ENCODE results near the genes FARSB and WDFY1.

GRCh38 chr2:222343957-222344347 is 24.0 kb upstream of the ENSG00000288658 start:
- PRO-cap, 2 experiments: no peak in any of the 2 experiments

DNA sequence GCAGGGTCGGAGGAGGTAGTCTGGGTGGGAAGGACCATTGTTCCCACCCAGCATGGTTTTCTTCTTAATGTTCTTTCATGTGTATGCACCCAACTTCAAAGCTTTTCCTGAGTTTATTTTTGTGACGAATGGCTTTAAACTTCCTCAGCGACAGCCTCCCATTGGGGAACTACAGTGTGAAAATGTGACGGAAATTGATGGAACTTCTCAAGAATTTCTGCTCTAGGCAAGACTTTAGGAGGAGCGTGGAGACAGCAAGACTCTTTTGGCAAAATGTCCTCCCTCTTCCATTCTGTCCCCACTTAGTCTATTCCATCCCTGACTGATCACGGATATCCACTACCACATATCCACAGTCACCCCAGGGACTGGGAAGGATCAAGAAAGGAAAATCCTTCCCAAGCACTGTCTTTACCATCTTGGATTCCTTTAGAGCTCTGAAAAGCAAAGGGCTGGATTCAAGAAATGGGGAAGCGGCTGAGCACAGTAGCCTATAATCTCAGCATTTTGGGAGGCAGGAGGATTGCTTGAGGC is 38.6 kb downstream of the SGPP2 start:
- PRO-cap, 2 experiments: no peak in any of the 2 experiments

DNA sequence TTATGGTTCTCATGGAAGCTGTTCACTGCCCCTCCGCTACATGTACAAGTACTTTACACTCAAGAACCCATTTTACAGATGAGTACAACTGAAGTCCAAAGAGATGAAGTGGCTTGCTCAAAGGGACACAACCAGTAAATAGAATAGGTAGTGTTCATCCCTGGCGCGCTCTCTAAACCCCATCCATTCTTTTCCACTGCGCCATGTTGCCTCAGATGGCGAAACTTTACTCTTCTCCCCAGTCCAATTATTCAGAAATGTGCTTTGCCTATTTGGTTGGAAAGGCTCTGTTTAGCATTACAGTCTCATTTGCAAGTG is 60.6 kb downstream of the SGPP2 start:
- PRO-cap, 2 experiments: no peak in any of the 2 experiments

GRCh38 chr2:222594699-222595219 is 61.1 kb downstream of the FARSB start:
- PRO-cap, 2 experiments: no peak in any of the 2 experiments

- PRO-cap, 2 experiments: peak in 2 of 2 experiments; most common plus-strand start chr2:222656483 (in 2); most common minus-strand start chr2:222656073 (in 2)
These were observed at the start of gene FARSB for GRCh38 chr2:222655858-222656654. Gene FARSB (minus strand): TSS chr2:222656092.

DNA sequence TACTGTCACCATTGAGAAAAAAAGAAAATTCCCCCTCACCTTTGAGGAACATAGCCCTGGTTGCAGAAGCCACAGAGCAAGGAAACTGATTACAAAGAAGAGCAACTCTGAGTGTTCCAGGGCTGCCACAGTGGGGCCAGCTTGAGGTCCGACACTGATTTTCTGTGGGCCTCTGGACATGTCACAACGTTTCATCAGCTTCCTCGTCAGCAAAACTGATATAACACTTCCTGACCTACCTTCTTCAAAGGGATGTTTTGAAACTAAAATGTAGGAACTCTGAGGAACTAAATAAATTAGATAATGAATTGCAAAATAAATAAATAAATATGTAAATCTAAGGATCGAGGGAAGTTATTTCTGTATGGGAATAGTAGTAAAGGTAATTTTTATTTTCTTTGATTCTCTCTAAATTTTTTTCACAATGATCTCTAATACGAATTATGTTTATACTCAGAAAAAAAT is 54.8 kb upstream of the ACSL3 start:
- PRO-cap, 2 experiments: no peak in any of the 2 experiments

GRCh38 chr2:222861159-222862100 is 594 bp downstream of the ACSL3 start:
- PRO-cap, 2 experiments: peak in 1 of 2 experiments; most common plus-strand start chr2:222861261 (in 1); most common minus-strand start chr2:222861560 (in 1)

DNA sequence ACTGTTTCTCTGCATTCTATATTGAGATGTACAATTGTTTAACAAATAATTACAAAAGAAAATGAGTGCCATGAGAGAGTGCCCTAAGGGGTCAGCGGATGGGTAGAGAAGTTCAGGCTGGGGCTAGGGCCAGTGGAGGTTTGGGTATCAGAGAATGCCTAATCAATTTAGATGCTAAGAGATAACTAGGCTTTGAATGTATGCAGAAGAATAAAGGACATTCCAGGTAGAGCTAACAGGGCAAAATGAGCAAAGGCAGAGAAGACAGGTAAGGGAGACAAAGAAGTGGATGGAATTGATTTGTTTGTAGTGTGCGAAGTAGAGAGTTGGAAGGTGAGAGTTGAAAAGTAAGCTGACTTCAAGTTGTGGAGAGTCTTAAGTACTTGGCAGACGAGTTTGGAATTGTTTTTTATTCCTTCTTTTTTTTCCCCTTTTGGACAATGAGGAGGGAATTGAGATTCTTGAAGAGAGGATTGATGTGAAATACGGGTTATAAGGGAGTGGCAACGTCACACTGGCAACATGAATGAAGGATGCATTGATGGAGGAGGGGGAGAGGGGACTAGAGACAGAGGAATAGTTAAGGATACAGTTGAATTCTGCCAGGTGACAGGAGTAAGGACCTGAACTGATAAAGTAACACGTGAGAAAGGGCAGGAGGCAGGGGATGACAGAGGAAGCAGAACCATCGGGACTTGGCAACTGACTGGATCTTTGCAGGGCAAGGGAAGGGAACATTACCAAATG is 9.8 kb downstream of the ACSL3 start:
- PRO-cap, 2 experiments: no peak in any of the 2 experiments

- PRO-cap, 2 experiments: no peak in any of the 2 experiments
These were observed 14.2 kb downstream of the SCG2 start for GRCh38 chr2:223587999-223588369.

- PRO-cap, 2 experiments: peak in 2 of 2 experiments; most common minus-strand start chr2:223945328 (in 1)
These were observed at the start of gene WDFY1 for GRCh38 chr2:223944714-223945712. Gene WDFY1 (minus strand): TSS chr2:223945335.

GRCh38 chr2:223982374-223983052 is 25.2 kb downstream of the MRPL44 start:
- PRO-cap, 2 experiments: no peak in any of the 2 experiments

DNA sequence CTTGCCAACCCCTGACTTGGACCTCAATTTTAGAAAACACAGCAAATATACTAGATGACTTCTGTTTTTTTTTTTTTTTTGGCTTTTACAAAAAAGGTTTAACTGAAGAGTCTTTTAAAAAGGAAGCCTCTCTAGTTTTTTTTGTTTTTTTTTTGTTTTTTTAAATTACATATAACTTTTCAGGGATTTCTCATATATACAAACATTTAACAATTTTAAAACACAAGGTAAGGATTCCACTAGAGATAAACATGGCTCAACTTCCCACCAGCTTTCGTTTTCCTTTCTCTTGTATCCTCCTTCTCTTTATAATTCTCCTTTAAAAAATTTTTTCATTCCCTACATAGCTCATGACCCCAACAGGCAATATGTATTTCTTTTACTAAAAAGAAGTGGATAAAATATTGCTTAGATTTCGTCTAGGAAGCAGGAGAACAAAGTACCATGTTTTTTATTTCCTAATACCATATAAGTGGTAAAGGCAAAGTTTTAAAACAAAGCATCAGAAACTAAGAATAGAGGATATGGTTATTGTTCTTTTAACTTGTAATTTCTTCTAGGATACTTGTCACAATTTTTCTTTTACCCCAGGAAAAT is 74.9 kb downstream of the CUL3 start:
- PRO-cap, 2 experiments: no peak in any of the 2 experiments

GRCh38 chr2:224583910-224584708 is 1.1 kb downstream of the CUL3 start:
- PRO-cap, 2 experiments: no peak in any of the 2 experiments

DNA sequence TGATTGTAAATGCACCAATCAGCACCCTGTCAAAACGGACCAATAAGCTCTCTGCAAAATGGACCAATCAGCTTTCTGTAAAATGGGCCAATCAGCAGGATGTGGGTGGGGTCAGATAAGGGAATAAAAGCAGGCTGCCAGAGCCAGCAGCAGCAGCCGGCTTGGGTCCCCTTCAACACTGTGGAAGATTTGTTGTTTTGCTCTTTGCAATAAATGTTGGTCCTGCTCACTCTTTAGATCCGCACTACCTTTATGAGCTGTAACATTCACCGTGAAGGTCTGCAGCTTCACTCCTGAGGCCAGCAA is 59.7 kb downstream of the CCDC195 start:
- PRO-cap, 2 experiments: no peak in any of the 2 experiments

- PRO-cap, 2 experiments: no peak in any of the 2 experiments
These were observed 160.6 kb upstream of the CCDC195 start for GRCh38 chr2:224876715-224877248.

GRCh38 chr2:224909748-224910586 is 132.3 kb downstream of the DOCK10 start:
- PRO-cap, 2 experiments: no peak in any of the 2 experiments

DNA sequence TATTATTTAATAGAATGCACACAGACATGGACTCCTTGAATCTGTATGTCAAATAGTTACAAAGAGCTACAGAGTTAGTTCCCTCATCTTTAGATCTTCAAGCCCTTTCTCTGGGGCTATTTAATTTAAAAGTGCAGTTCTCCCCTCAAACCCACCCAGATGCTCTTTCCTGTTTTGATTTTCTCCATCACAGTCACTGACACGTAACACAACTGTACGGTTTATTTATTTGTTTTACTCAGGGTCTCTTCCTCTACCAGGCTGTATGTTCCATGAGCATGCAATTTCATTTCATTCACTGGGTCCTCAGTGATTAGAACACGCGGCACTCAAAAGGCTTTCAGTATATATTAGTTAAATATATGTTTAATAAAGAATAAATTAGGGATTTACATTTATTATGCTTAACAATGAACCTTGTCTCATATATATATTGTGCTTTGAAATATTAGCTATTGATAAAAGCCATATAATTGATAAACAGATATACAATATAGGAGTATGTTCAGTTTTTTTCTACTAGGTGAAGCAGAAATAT is 94.6 kb downstream of the DOCK10 start:
- PRO-cap, 2 experiments: no peak in any of the 2 experiments

GRCh38 chr2:224997644-224998187 is 44.6 kb downstream of the DOCK10 start:
- PRO-cap, 2 experiments: no peak in any of the 2 experiments

GRCh38 chr2:226136759-226137056 is 662.9 kb downstream of the IRS1 start:
- PRO-cap, 2 experiments: no peak in any of the 2 experiments

GRCh38 chr2:226168353-226168985 is 631.2 kb downstream of the IRS1 start:
- PRO-cap, 2 experiments: no peak in any of the 2 experiments